Hair follicle dermal papilla cell (primary cell): ENCODE results near the gene ENSG00000283205.

- CAGE, long polyA plus RNA, result no peak
Measured at GRCh38 chr9:86707959-86708563, 239.2 kb downstream of the GAS1 start.

- CAGE, long polyA plus RNA, result no peak
Measured at GRCh38 chr9:86732378-86733107, 214.8 kb downstream of the GAS1 start.

DNA sequence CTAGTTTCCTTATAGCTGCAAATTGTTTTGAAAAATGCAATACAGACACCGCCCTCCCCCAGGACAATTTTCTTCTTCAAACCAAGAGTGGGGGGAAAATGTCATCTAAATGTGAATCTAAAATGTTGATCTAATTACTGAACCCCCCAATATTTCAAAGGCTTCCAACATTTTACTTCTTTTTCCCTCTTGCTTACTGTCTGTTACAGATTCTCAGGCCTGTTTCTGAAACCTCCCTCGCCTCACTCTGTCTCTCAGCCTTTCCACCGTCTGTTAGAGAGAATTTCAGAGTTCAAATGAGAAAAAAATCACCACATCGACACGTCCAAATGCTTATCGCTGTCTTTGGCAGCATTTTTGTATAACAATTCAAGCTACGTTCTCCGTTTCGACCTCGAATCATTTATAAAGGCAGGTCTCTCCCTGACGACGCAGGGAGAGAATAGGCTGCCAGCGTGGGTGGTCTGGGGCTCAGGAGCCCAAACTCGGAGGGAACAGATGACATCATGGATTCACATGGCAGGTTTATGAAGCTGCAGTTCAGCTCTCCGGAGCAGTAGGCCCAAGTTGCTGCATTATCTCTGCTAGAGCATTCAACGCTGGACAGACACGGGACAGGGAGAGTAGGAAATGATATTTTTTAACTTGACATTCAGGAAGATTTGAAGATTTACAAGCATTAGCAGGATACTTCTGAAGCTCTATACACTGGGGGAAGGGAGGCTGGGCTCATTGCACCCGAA lies 139.8 kb downstream of the GAS1 start:
- CAGE, long polyA plus RNA, result no peak

DNA sequence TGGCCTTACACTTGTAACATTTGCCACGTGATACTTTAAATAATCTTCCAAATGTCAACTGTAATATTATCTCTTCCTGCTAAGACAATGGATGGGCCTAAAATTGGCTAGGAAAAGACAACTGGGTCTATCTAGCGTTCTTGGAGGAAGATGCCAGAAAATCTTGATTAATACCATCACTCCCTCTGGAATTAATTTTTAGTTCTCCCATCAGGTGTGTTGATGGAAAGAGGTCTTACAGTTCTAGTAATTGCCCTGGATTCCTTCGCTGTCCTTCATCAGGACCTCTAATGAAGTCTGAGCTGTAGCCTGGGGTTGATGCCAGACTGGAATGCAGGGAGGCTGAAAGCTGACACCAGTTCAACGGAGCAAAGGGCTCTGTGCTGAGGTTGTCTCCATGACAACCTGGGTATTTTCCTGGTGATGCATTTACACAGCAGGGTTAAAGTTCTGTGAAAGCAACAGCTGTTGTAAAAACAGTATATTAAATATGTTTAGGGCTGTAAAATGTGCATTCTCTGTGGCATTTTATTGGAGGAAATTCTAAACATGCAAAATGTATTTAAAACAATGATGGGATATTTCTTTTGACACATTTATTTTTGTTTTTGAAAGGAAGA lies 92.2 kb downstream of the GAS1 start:
- CAGE, long polyA plus RNA, result no peak

DNA sequence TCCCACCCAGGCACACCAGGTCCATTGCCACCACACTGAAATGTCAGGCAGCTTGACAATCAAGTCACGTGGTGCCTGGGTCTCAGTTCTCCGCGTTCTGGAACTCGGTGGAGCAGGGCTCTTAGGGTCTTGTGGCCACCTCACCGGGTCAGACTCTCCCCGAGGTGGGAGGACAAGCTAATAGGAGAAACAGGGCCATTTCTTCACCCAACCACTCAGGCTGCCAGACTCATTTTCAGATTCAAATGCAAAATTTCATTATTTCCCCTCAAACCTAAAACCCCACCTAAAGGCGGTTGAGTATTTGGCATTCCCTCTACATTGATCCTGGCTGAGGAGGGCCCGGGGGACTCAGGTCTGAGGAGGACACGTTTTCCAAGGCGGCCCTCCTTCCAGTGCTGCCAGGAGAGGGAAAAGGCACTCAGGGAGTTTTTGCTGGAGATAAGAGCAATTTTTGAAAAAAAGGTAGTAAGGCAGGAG lies 200.6 kb upstream of the GAS1 start:
- CAGE, long polyA plus RNA, result no peak

GRCh38 chr9:87422719-87423334 lies 74.8 kb upstream of the DAPK1 start:
- CAGE, long polyA plus RNA, result no peak

- CAGE, long polyA plus RNA, result no peak
Measured at GRCh38 chr9:87601230-87601815, 103.7 kb downstream of the DAPK1 start.

DNA sequence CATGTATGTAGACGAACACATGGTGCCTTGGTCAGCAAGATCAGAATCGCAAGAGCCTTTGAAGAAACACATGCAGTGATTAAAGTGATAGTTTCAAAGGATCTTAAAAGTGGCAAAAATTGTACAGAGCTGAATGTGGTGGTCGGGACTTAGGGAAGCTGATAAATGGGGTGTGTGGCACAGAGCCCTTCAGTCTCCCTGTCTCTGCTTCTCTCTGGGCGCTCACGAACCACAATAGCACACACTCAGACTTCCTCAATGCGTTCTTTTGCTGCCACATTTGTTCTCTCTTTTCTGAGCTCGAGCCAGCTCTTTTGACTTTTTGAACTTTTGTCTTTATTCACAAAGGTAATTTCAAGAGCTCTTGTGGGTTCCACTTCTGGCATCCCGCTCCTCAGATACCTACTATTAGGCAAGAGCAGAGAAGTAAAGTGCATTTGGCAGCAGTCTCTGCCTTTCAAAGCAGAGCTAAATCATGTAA lies 112.3 kb upstream of the CTSL start:
- CAGE, long polyA plus RNA, result no peak

DNA sequence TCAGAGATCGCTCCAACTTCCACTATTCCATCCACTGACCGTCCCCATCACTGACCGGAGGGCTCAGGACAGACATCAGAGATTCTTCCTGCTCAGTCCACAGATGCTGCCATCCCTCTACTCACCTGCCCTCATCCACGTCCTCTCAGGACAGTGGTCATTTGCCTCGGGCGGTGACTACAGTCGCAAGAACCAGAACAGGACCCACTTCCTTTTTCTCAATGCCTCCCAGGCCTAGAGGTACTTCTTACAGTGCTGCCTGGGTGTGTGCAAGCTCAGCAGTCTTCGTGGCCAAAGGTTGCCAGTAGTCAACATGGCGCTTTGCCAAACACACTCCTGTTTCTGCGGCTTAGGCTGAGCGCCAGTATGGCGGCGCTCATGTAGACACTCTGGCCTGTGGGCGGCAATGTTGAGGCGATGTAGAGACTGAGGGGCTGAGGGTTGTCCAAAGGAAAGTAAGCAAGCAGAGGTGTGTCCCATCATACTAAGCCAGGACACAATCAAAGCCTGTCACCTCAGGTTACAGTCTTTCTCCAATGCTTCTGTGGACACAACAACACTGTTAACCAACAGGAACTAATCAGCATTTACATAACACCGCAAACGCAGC lies 27.0 kb downstream of the SPATA31E1 start:
- CAGE, long polyA plus RNA, result no peak

DNA sequence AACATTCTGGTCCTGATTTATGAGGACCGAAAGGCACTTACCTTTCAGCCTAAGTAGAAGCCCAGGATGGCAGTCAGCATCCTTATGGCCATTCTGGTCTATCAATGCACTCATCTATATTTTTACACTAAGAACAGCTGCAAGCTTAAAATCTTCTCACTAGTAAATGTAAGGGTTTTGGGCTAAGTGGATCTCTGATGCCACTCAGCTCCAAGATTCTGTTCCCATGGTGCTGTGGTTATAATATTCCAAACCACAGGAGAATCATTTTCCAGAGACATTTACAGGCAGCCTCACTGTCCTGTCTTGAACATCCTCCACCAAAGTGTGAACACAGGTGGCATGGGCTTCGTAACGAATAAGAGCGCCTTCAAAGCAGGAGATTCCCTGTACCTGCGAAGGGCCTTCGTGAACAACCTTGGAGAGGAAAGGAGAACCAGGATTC lies at the start of gene ENSG00000283205:
TSS of gene ENSG00000283205 (plus strand) at position 290 of the 445 bp plus-strand sequence.
- CAGE, long polyA plus RNA, result no peak

DNA sequence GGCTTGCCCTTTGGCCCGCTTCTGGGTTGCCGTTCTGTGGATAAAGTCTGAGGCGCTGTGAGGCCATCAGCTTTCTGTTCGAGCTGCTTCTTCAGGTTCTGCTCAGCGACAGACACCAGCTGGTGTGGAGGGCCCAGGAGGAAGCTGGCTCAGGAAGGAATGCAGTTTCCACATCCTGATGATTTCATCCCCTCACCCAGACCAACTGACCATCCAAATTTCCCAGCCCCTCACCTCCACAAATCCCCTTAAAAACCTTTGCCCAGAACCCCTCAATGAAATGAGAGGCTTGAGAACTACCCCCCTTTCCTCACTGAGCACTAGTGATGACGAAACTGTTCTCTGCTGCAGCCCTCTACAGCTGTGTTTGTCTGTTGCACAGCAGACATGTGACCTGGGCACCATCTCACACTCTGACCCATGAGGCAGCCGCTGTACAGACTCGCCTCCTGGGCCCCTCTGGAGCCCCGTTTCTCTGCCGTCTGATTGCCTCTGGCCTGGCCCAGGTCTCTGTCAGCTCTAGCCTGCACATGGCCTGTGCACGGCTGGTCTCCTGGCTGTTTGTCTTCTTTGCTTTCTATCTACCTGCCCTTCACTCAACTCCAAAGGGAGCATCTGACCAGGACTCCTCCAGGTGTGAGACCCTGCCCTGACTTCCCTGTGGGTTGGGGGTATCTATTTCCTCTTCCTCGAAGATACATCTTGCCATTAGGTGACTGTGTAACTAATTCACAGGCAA lies 45.3 kb downstream of the SPATA31C2 start:
- CAGE, long polyA plus RNA, result no peak

DNA sequence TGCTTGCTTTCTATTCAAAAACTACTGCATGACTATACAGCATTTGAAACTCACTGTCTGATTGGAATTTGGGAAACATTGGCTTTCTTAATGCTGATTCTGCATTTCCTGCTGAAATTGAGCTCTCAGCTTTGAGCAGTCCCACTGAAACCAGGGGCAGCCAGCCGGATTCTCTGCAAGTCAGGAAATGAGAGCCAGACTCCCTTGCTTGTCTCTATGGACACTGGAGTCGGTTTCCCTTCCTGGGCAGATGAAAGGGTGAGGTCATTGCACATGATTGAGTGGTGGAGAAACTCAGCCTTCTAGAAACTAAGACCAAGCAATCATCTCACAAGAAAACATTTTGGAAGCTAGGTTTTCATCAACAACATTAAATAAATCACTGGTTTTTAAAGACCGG lies 119.8 kb upstream of the SPATA31C2 start:
- CAGE, long polyA plus RNA, result no peak

DNA sequence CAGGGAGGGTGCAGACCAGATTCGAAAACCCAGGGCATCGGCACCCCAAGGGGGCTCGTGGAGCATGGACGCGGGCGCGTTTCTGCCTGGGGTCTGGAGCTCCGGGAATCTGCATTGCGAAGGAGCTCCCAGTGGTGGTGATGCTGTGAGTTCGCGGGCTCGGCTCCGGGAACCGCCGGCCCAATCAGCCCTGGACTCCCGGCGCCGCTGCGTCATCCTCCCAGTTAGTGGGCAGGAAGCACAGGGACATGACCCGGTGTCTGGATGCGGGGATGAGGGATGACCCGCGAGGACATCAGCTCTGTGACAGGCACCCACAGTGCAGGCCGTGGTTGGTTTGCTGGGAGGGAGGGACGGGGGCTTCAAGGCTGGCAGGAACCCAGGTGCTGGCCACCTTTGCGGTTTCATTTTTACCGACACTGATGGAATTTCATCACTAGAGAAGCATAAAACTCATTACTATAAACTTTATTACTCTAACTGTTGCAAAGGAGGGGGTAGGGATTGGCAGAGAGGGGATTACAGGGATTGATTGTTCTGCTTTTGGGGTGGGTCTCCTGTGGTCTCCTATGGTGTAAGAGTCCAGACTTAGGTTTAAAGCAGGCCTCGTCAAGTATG lies 1.1 kb downstream of the NXNL2 start:
- CAGE, long polyA plus RNA, result no peak

GRCh38 chr9:88537146-88538192 lies 2.5 kb downstream of the NXNL2 start:
- CAGE, long polyA plus RNA, result no peak

DNA sequence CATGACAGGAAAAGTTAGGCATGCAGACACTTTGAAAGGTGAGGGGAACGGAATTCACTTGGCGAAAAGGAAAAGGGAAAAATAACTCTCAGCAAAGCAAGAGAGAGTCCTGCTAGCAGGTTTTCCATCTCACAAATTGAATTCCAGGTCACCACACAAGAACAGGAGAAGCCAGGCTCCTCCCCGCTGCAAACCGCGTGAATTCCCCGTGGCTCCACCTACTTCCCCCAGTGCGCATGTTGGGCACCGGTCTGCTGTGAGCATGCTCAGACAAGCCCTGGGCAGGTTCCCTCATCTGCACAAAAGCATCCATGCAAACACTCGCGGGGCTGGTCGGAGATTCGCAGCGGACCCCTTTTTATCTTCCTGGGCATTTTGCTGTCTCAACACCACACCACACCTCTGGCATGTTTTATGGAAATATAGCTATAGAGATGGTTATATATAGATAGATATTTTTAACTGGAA lies 58.5 kb upstream of the S1PR3 start:
- CAGE, long polyA plus RNA, result no peak

GRCh38 chr9:89176825-89177195 lies 1.8 kb downstream of the SHC3 start:
- CAGE, long polyA plus RNA, result no peak

DNA sequence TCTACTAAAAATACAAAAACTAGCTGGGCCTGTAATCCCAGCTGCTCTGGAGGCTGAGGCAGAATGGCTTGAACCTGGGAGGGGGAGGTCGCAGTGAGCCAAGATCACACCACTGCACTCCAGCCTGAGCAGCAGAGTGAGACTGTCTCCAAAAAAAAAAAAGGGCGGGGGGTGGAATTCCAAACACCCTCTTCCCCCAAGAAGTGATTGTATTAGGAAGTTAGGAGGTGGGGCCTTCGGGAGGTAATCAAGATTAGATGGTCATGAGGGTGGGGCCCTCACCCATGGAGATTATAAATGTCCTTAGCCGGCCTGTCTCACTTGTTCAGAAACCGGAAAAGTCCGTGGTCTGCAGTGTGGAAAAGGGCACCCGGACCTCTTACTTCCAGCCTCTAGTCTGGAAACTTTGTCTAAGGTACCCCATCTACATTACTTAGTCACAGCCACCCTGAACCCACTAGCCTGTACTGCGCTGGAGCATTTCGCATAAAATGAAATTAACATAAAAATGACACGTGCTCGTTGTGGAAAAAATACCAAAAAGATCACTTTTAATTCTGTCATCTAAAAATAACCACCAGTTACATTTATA lies 1.4 kb upstream of the CKS2 start:
- CAGE, long polyA plus RNA, result no peak

DNA sequence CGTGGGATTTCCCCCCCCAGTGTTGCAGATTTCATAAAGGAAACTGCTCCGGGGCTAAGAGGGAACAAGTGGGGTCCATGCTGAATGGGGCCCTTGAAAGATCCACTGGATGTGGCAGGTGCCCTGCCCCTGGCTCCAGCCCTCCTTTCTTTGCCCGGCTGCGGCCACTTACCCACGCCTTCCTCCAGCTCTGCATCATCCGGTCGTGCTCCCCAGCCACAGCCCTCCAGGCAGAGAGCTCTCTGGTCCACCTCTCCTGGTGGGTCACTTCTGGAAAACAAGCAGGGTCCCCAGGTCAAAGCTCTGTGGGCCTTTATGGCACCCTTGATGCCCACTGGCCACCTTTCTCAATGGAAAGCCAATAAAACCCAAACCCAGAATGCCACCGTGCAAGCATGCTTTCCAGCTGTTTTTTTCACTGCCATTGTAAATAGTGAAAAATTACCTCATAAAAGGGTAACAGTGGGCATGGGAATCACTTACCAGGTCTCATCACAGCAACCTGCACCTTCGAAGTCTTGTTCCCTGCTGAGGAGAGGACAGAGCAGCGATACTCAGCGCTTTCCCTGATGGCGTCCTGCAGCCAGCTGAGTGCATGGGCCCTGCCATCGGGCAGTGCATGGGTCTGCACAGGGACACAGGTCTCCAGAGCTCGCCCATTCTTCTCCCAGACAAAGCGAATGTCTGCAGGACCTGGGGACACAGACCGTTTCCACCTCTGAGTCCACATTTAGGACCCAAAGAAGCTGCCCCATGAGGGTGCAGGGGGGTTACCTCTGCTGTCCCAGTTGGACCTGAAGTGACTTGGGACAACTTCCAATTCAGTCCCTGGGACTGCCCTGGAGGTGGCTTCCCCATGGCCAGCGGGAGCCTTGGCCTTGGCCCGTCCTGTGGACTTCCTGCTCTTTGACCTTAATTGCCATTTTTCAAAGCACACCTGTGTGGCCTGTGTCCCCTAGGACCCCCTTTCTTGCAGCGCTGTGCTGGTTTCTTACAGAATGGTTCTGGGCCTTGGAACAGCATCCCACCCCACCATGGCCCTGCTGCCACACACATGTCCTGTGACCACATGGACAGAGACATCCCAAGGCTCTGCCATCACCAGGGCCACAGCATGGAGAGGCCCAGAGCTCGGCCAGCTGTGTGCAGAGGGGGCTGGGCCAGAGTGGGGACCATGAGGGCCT lies 45.4 kb downstream of the SECISBP2 start:
- CAGE, long polyA plus RNA, result no peak

DNA sequence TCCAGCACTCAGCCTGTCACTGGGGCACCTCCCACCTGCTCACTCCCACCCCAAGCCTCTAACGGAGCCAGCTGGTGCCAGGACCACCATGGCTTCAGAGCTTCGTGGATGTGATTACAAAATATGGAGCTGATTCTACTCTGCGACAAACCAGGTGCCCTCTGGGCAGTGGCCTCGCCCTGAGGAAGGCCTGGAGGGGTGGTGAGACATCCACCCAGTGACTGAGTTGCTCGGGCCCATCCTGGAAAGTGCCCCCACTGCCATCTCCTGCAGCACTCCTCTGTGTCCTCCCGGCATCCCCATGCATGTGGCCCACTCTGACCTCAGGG lies 49.5 kb downstream of the SECISBP2 start:
- CAGE, long polyA plus RNA, result no peak

- CAGE, long polyA plus RNA, result no peak
Measured at GRCh38 chr9:89417919-89418492, 79.9 kb downstream of the SEMA4D start.